Osteoblast (primary cell): ENCODE measurements around the genes WDR62, ZNF790, ZNF383 and ZNF527.

DNA sequence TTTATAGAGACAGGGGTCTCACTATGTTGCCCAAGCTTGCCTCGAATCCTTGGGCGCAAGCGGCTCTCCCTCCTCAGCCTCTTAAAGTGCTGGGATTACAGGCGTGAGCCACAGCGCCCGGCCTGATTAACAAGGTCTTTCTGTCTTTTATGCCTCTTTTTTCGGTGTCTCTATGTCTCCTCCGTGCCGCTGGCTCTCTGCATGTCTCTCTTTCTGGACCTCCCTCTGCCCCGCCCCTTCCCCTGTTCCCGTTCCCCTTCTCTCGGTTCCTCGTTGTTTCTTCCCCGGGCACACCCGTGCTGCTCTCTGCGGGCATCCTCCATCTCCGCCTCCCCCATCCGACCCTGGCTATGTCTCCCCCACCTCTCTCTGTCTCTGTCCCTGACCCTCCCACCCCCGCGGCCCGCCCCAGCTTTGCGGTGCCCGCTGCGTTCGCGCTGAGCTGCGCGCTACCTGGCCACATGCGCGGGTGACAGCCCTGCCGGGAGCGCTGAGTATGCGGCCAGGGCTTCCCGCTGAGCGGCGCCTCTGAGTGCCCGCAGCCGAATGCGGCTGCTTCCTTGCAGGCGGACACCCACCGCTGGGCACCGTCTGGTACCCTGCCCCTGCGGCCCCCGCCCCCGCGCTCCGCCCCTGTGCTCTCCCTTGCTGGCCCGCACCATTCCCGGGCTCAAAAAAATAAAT is 8.0 kb upstream of the SDHAF1 start:
- CAGE, long polyA plus RNA: no peak
- RRBS: no CpG with 5 or more reads among the region's 49 CpGs

- CAGE, long polyA plus RNA: no peak
- RRBS: no CpG with 5 or more reads among the region's 5 CpGs
These were observed 7.6 kb downstream of the THAP8 start for GRCh38 chr19:36046399-36046999.

- CAGE, long polyA plus RNA: no peak
- RRBS: 1% methylated on average over 28 of the region's 56 CpGs
These were observed at the start of gene WDR62 for GRCh38 chr19:36054835-36055438. WDR62 (plus strand) TSS chr19:36054897.

DNA sequence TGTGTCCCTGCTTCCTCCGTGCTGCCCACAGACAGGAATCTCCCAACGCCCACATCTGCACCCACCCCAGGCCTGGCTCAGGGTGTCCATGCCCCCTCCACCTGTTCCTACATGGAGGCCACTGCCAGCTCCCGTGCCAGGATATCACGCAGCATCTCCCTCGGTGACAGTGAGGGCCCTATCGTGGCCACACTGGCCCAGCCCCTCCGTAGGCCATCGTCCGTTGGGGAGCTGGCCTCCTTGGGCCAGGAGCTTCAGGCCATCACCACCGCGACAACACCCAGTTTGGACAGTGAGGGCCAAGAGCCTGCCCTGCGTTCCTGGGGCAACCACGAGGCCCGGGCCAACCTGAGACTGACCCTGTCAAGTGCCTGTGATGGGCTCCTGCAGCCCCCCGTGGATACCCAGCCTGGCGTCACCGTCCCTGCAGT is 7.6 kb upstream of the OVOL3 start:
- CAGE, long polyA plus RNA: no peak
- RRBS: no CpG with 5 or more reads among the region's 17 CpGs

DNA sequence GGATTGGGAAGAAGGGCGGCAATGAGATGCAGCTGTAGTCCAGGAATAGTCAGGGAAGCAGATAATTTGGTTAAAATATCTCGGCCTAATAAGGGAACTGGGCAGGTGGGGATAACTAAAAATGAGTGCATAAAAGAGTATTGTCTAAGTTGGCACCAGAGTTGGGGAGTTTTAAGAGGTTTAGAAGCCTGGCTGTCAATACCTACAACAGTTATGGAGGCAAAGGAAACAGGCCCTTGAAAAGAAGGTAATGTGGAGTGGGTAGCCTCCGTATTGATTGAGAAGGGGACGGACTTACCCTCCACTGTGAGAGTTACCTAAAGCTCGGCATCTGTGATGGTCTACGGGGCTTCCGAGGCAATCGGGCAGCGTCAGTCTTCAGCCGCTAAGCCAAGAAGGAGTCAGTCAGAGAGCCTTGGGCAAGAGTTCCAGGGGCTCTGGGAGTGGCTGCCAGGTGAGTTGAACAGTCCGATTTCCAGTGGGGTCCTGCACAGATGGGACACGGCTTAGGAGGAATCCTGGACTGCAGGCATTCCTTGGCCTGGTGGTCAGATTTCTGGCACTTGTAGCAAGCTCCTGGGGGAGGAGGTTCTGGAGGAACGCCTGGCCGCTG is 6.2 kb upstream of the COX7A1 start:
- CAGE, long polyA plus RNA: no peak
- RRBS: no CpG with 5 or more reads among the region's 14 CpGs

DNA sequence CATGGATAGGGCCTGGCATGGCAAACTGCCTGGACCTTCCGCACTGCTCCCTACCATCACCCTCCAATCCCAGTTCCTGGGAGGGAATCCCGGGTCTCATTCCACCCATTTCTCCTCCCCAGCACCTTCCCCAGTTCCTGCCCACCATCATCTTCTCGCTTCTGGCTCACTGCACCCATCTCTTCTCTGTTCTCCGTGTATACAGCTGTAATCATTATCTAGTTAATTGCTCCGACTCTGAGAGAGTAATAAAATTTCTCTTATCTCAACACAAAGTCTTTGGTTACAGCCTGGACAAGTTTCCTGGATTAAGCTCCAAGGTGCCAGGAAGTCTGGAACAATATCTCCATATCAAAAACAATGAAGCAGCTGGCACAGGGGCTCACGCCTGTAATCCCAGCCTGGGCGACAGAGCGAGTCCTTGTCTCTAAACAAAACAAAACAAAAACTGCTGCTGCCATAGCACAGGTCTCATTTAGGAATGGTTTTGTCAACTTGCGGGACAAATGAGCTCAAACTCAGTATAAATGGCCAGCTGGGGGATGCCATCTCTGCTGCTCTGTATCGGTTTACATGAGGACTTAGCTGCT is 17.0 kb upstream of the COX7A1 start:
- CAGE, long polyA plus RNA: no peak
- RRBS: no CpG with 5 or more reads among the region's 10 CpGs

DNA sequence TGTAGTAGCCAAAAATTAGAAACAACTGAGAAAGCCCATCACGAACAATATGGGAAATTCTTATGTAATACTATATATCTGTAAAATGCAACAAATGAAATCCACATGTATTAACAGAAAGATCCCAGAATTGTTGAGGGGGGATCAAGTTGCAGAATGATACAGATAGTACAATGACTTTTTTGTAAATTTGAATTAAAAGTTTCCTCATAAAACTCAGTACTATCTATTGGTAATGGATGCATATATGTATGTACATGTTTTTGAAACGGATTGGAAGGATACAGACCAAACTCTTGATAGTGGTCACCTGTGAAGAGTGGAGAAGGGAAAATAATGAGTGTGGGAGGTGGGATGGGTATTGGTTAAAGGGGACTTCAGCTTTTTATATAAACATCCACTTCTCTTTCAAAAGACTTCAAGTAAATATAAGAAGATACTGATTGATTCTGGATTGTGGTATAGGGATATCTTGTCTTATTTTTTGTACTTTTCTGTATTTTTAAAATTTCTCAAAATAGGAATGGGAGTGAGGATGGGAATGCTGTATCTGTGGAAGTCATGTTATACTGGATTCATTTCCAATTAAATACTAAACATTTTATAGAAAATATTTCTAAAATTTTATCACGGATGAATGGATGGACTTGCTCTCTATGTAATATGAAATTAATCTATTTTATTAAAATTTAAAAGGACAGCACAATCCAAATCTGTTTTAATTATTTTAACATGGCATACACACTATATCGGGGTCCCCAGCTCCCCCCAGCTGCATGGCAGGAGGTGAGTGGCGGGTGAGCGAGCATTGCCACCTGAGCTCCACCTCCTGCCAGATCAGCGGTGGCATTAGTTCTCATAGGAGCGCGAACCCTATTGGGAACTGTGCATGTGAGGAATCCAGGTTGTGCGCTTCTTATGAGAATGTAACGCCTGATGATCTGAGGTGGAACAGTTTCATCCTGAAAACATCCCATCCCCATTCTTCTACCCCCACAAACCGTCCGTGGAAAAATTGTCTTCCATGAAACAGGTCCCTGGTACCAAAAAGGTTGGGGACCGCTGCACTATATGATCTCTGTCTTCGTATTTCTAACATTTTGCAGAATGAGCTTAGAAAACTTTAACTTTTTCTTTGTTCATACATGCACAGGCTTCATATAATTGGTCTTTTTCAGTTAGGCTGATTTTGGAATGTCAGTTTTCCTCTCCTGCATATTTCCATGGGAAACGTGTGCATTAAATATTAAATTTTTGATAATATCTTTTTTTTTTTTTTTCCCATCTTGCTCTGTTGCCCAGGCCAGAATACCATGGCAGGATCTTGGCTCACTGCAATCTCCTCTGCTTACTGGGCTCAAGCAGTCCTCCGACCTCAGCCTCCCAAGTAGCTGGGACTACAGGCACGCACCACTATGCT is 23.7 kb downstream of the ZNF146 start:
- CAGE, long polyA plus RNA: no peak
- RRBS: no CpG with 5 or more reads among the region's 18 CpGs

DNA sequence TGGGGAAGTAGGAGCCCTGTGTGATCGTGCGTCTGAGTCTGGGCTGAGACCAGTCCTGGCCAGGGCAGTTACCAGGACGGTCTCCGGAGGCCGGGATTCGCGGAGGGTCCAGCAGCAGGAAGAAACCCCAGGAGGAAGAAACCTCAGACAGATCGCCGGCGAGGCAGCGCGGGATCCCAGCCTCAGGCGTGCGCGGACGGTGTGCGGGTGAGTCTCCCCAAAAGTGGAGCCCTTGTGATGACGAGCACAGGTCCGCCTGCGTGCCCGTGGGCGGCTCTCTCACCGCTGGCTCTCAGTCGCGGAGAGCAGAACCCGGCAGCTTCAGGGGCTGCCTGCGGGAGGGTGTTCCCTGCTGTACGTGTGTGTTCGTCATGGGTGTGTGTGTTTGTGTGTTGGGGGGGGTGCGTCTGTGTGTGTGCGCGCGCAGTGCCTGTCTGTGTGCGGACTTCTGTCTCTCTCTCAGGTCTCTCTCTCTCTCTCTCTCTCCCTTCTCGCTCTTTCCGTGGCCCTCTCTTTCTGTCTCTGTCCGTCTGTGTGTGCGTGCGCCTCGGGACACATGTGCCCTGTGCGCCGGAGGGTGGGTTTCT is 56.9 kb downstream of the ZNF146 start:
- CAGE, long polyA plus RNA: no peak
- RRBS: no CpG with 5 or more reads among the region's 42 CpGs

GRCh38 chr19:36719062-36719963 is 31.9 kb downstream of the ZNF567 start:
- CAGE, long polyA plus RNA: no peak
- RRBS: no CpG with 5 or more reads among the region's 6 CpGs

GRCh38 chr19:36838224-36839094 is at the start of gene ZNF790:
ZNF790 (minus strand) TSS chr19:36838387.
- CAGE, long polyA plus RNA: no peak
- RRBS: 2% methylated on average over 13 of the region's 43 CpGs

DNA sequence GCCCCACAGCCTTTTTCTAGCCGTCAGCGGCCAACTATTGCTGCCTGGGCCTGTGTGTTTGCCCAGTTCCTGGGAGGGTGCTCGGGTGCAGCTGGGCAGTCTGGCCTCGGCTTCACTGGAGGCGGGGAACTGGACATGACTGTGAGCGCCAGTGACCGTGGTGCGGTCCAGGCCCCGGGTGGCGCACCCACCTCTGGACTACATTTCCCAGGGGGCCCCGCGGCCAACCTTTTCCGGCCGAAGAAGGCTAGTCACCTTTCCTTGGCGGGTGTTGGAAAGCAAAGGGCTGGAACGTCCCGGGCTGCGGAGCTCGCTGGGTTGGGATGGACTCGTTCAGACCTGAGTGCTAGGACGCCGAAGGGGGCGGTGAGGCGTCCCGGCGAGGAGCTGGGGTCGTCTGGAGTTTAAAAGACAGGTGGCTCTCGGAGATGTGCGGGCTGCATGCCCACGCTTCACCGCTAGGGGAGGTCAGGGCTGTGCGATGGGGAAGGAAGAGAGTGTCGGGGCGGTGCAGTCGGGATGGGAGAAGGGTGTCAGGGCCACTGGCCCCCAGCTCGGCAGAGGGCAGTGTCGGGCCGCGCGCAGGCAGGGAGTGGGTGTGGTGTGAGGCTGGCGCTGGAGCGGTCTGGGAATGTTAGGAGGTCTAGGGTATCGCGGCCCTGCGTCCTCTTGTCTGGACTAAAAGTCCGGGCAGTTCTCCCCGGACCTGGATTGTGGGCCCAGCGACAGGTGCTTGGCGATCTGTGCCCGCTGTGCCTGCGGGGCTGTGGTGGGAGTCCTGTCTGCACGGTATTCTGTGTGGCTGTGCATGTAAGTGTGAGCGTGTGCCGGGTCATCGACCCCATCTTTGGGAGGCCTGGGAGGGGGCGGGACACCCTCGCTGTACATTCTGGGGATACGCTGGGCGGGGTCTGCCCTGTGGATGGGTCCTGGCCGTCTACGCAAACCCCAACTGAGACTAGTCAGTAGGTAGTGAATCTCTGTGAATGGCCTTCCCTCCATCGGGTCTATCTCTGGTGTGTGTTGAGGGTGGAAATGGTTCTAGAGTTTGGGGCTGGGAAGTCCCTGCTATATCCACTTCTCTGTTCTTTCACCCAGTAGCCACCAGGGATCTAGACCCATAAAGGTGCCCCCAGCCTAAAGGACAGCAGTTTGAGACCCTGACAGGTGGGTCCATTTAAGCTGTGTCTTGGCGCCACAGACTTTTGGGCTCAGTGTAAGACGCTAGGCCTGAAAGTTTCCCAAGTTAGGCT is 57.2 kb downstream of the ZNF568 start:
- CAGE, long polyA plus RNA: no peak
- RRBS: 2% methylated on average over 17 of the region's 64 CpGs

DNA sequence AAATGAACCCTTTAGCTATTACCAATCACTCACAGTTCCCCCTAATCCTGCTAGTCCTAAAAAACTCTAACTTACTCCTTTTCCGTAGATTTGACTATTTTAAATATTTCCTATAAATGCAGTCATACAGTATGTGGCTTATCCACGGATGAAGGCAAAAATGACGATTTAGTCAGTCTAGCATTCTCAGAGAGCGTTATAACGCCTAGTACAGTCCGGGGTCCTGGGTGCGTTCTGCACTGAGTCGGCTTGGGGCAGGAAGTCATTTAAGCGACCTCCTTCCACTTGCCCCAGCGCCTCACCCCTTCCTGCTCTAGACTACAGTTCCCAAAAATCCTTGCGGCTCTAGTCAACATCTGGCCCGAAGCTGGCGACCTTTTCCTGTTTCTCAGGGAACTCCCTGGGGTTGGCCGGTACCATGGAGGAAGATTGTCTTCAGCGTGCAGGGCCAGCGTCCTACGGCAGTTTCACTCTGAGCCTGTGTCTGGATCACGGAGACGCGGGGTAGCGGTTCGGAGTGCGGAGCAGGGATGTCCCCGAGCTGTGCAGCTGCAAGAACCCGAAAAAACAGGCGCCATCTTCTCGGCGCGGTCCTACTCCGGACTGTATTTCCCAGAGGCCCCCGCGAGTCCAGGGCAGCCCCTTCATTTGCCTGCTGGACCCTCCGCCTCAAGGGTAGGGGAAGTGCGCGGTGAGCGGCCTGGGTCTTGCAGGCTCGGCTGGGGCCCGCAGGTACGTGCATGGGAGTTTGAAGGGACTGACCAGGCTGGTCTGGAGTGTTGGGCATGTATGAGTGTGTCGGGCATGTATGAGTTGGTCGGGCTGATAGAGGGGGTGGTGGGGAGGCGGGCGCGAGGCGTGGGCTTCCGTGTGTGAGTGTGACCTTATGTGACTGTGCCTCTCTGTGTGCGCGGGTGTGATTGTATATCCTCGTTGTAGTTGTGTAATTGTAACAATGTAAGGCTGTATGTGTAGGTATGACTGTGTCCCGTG is at the start of gene ZNF383:
TSS of gene ZNF383 (plus strand) at position 672 of the 993 bp plus-strand sequence.
- CAGE, long polyA plus RNA: no peak
- RRBS: no CpG with 5 or more reads among the region's 50 CpGs

- CAGE, long polyA plus RNA: no peak
- RRBS: no CpG with 5 or more reads among the region's 76 CpGs
These were observed at the start of gene ZNF527 for GRCh38 chr19:37370479-37371722. ZNF527 (plus strand) TSS chr19:37371099.

DNA sequence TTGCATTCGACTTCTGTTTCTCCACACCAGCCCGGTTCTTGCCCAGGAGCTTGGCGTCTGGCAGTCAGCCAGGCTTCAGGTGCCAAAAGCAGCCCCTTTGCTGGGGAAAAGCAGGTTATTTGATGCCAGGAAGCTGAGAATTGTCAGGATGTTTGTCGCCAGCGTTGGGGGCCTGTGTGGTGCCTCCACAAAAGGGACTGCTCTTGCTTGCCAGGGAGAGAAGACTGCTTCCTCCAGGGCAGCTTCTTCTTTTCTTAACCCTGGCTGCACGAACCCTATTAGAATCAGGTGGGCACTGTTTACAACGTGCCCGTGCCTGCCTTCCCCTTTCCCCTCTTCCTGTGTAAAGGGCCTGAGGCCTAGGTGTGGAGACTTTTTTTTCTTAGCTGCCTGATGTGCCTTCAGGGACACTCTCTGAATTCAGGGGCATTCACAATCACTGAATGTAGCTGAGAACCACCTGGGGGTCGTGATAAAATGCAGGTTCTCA is 79.4 kb downstream of the SIPA1L3 start:
- CAGE, long polyA plus RNA: no peak
- RRBS: no CpG with 5 or more reads among the region's 9 CpGs

DNA sequence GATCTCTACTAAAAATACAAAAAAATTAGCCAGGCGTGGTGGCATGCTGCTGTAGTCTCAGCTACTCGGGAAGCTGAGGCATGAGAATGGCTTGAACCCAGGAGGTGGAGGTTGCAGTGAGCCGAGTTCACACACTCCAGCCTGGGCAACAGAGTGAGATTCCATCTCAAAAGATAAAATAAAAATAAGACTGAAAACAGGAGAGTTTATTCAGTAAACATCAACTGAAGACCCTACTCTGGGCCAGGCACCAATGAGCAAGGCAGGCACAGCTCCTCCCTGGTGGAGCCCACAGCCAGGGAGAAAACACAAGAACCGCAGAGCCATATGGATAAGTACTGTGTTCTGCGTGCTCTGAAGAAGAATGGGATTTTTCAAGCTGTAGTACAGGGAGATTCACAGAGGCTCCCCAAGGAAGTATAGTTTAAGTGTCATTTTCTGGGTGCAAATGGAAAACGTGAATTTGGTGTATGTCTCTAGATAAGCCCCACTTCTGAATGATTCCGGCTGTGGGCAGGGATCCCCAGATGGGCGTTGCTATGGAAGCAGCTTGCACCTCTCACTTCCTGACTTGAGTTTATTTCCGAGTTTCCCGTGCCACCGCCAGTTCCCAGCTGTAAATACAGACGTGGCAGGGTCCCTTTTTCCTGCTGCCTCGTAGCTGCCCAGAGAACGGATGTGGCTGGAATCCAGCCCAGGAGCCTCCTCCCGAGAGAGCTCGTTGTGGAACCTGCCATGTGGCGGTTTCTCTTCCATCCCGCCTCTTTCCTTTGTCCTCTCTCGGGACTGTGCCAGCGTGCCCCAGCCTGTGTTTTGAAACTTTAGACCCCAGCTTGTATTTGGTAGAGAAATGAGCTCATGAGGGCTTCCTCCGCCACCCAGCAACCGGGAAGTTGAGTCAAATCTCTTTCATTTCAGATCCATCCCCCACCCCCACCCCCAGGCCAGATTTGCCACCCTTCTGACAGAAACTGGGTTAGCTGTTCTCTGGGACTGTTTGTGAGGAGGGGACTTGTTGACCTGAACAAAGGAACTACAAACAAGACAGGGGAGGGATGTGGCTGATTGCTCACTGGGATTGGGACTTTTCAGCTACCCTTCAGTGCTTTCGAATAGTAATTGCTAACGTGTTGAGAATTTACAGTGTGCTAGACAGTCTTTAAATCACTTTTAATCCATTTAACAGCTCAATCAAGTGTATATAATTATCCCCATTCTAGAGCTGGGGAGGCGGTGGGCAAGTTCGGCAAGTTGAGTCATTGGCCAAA is 96.4 kb downstream of the SIPA1L3 start:
- CAGE, long polyA plus RNA: no peak
- RRBS: no CpG with 5 or more reads among the region's 26 CpGs

- CAGE, long polyA plus RNA: no peak
- RRBS: 2% methylated on average over 3 of the region's 9 CpGs
These were observed 97.9 kb downstream of the SIPA1L3 start for GRCh38 chr19:38004880-38005273.

- CAGE, long polyA plus RNA: no peak
- RRBS: 96% methylated on average over 4 of the region's 17 CpGs
These were observed 130.3 kb downstream of the SIPA1L3 start for GRCh38 chr19:38037152-38037933.

DNA sequence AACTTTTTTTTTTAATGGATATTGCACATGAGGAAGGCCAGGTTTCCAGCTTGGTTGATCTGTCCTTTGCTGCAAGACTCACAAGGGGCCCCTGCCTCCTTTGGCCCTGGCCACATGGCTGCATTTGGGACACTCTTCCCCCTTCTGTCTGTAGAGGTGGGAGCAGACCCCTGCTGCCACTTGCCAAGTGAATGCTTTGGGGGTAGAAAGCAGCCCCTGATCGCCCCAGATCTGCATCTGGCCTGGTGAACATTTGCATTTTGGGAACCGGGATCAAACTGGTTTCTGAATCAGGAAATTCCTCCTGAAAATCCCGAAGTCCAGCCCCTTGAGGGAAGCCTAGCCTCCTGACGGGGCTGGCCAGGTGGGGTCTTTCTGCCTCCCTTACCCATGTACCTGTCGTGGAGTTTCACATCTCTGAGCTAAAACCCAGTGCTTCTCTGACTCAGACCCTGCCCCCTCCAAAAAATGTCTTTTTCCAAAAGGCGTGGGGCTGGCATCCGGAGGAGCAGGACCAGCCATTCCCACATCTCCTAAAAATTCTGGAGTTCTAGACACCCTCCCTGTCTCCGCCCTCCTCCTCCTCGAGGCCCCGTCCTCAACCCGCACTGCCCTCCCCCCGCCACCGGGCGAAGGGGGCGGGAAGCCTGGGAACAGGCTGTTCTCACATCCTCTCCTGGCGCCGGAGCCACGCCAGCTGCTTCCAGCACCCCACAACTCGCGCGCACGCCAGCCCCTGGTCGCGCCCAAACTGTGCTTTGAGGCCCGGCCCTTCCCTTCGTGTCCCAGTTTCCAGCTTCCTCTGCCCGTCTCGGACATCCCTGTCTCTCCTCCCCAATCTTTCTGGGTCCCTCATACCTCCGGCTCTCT is 14.7 kb downstream of the DPF1 start:
- CAGE, long polyA plus RNA: no peak
- RRBS: 6% methylated on average over 11 of the region's 29 CpGs

- CAGE, long polyA plus RNA: no peak
- RRBS: no CpG with 5 or more reads among the region's 20 CpGs
These were observed 3.9 kb upstream of the DPF1 start for GRCh38 chr19:38227787-38228387.

- CAGE, long polyA plus RNA: no peak
- RRBS: 3% methylated on average over 23 of the region's 46 CpGs
These were observed 4.5 kb upstream of the DPF1 start for GRCh38 chr19:38228469-38228980.